Metanephros (tissue), 2 donors: Measurements from ENCODE around the genes CNN3 and RWDD3.

- RAMPAGE, long total RNA, result no peak
Observed at GRCh38 chr1:94478767-94479499, 60.7 kb downstream of the ABCD3 start.

- RAMPAGE, long total RNA, result no peak
Observed at GRCh38 chr1:94532987-94533434, 8.5 kb downstream of the F3 start.

DNA sequence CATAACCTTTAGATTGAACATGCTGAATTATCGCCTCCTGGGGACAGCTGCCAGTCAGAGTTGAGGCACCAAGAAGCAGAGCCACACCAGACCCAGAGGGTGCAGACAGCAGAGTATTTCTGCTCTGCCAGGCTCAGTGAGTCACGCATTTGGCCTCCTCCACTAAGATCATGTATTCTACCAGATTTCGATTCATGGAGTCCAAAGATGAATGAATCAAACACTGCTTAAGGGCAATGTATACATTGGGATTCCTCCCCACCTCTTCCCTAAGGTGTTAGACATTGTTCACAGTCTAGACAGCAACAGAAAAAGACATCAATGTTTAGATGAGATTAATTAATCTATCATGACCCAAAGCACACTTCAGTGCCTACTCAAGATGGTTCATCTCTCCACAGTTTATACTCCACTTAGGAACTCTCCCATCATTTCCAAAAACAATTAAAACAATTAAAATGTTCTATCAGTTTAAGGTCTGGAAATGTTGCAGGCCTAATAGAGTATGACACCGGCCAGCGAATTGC is 1.9 kb downstream of the F3 start:
- RAMPAGE, long total RNA, result no peak

- RAMPAGE, long total RNA, result no peak
Observed at GRCh38 chr1:94553165-94553735, 11.7 kb upstream of the F3 start.

DNA sequence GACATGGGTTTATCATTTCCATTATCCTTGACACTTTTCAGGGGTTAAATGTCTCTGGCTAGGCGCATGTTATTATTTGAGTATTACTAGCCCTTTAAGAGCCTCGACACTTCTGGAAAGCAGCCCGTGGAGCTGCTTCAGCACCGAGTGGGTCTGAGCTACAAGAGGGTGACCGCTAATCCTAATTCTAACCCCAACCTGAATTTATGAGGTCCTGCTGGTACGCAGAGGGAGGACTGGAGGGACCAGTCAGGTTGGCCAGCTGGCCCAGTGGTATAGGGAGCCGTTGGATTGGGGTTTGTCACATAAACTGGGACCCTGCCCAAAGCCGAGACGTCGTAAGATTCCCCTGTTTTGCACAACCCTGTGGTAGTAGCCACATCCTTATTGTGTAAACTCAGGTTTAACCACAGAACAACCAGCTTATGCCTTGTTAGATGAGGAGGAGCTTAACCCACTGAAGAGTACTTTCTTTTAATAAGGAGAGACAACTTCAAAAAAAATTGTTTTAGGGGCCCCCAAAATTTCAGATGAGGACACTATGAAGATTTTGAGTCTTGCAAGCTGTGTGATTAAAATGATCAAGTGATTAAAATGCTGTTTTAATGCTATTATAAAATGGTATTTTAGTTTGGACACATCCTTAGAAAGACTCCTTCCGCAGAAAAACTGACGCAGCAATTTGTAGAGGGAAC is 60.8 kb upstream of the F3 start:
- RAMPAGE, long total RNA, result no peak

GRCh38 chr1:94792917-94793925 is 26.9 kb upstream of the SLC44A3 start:
- RAMPAGE, long total RNA, result no peak

DNA sequence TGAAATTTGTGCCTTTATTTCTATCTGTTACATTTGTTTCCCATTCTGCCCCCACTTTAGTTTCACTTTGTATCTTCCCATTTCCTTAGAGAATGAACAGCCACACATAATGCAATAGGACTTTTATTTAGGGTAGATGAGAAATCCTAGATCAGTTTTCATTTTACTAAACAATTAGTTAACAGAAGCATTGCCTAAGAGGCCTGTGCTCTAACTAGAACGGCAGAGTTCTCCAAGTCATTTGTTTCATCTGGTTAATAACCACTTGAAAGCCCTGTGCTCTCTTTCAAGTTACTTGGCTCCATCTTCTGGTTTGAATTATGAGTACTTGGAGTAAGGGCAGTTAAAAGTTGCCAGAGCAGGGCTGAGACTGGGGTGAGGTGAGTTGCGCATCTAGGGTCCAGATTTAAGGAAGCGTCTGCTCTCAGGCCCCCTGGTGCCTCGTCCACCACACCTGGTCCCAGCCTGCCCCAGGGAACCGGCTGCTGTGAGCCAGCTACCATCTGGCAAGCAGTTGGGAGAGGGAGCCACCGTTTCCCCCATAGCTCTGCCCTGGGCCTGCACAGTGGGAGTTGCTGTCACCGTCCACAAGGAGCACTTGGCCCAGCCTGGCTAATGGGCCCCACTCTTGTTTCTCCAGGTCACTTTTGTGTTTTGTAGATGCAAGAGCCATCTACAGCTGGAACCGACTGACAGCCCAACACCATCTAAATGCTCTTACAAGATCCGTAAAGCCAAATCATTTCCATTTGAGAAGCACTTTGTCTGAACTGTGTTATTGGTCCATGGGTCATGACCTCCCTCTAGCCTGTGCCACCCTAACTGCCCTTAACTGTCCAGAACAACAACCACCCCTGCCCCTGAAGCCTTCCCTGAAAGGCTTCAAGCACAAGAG is 18.0 kb upstream of the SLC44A3 start:
- RAMPAGE, long total RNA, result no peak

- RAMPAGE, long total RNA, result no peak
Observed at GRCh38 chr1:94821632-94822308, 1.6 kb downstream of the SLC44A3 start.

- RAMPAGE, long total RNA, result no peak
Observed at GRCh38 chr1:94860367-94861130, 40.4 kb downstream of the SLC44A3 start.

- RAMPAGE, long total RNA, result no peak
Observed at GRCh38 chr1:94897461-94898099, 29.3 kb downstream of the CNN3 start.

DNA sequence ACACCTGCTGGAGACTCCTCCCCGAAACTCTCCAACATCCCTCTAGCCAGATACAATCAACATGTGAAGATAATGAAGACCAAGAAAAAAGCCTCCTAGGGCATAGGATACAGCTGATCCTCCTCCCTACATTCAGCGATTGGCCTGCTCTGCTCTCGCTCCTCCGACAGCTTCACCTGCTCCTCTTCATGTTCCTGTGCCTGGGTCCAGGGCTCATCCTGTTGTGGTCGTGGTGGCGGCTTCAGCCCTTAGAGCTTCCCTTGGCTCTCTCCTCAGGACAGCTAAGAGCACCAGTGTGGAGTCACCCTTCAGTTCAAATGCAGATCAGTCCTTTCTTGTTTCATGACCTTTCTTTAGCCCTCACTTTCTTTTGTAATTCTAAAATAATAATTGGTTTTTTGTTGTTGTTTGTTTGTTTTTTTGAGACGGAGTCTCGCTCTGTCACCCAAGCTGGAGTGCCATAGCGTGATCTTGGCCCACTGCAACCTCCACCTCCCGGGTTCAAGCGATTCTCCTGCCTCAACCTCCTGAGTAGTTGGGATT is 18.7 kb downstream of the CNN3 start:
- RAMPAGE, long total RNA, result no peak

- RAMPAGE, long total RNA, result start-site peak on the minus strand at chr1:94927094-94927143, 3,670 and 781 reads in 2 replicates
Observed at GRCh38 chr1:94926792-94927282, at the start of gene CNN3. CNN3 (minus strand) TSS chr1:94927110.

GRCh38 chr1:95002028-95002511 is 70.7 kb downstream of the ALG14 start:
- RAMPAGE, long total RNA, result no peak

GRCh38 chr1:95002512-95003050 is 70.2 kb downstream of the ALG14 start:
- RAMPAGE, long total RNA, result no peak

DNA sequence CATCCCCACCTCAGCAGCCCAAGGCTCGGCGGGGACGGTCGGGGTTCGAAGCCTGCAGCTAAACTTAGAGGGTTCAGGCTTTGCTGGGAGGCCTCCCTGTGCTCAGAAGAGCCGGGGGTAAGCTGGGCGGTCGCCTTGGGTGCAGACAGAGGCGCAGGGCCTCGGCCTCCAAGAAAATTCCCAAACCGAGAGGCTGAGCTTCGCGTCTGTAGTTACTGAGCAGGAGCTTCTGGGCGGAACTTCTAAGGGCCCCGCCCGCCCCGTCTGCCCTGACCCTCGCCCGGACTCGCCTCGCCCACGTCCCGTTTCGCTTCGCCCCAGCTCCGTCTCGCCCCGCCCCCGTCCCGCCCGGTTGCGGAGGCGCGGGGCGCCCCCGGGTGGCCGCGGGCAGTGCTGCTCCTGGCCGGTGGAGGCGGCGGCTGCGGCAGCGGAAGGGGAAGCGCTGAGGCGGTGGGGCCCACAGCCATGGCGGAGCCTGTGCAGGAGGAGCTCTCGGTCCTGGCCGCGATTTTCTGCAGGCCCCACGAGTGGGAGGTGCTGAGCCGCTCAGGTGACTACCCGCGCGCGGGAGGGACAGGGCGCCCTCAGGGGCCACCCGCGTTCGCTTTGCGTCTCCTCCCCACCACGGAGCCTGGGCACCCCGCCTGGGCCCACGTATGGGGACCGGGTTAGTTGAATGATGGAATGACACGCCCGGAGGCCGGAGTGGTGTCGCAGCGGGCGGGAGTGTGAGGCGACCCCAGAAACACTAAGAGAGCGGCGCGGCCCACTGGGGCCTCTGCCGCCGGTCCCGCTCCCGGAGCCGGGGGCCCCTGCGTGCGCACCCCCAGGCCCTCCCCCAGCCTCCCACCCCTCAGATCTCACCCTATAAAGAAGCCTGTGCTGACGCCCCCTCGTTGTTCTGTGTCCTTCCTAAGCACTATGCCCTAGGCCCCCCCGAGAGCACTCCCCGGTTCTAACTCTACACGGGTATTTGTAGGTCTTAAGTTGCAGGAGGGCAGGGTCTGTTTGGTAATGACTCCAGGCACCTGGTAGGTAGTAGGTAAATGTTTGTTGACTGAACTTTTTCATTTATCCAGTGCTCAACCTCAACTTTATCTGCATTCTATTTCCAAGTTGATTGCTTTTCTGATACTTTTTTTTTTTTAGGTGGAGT is at the start of gene RWDD3:
Gene RWDD3 (plus strand): TSS at position 445 of the 1,156 bp plus-strand sequence.
- RAMPAGE, long total RNA, result start-site peak on the plus strand centred at position 445 of the sequence, 22 bp wide, 597 and 181 reads in 2 replicates

DNA sequence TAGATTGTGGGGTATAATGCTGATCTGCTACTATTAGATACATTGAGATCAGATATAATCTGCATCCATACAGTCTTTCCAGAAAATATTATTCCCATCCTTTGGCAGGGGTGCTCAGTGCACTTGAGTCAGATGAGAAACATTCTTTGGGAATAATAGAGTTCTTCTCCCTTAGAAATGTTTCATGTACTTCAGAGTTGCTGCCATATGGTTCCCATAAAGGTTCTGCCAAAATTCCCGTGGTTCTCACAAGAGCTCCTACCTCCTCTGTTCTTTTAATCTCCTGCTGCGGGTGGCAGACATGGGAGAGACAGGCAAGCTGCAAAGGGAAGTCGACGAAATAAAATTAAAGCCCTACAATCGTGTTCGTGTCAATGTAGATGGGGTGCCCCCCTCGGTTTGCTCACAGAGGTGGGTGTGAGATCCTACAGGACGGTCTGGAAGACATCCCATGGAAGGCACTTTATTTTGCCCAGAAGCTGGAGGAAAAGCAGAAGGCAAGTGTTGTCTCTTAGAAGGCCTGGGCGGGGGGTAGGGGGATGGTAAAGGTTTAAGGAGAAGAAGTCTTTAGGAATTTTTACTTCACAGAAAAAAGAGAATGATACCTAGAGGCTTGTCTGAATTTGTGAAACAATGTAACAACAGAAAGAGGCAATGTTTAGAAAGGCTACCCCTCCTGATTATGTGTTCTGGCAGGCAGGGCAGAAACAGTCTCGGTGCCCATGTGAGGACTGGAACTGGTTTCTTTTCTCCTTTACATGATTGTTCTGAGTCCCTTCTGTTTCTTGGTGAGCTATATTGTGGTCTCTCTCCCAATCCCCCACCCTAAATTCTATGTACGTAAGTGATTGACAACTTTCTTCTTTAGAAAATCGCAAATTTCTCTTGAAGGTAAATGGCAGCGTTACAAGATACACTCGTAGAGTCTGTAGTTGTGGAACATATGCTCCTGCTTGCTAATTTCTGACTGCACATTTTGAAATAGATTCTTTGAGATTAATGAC is 276.2 kb downstream of the RWDD3 start:
- RAMPAGE, long total RNA, result no peak

GRCh38 chr1:97277704-97278457 is 556.3 kb downstream of the PTBP2 start:
- RAMPAGE, long total RNA, result no peak

- RAMPAGE, long total RNA, result no peak
Observed at GRCh38 chr1:97849308-97849755, 71.5 kb downstream of the DPYD start.

- RAMPAGE, long total RNA, result no peak
Observed at GRCh38 chr1:98210147-98211075, 289.6 kb upstream of the DPYD start.

- RAMPAGE, long total RNA, result no peak
Observed at GRCh38 chr1:99603826-99604226, 42.1 kb upstream of the PALMD start.